A673 (cell line): Measurements from ENCODE around the genes MORN2 and TMEM178A.

DNA sequence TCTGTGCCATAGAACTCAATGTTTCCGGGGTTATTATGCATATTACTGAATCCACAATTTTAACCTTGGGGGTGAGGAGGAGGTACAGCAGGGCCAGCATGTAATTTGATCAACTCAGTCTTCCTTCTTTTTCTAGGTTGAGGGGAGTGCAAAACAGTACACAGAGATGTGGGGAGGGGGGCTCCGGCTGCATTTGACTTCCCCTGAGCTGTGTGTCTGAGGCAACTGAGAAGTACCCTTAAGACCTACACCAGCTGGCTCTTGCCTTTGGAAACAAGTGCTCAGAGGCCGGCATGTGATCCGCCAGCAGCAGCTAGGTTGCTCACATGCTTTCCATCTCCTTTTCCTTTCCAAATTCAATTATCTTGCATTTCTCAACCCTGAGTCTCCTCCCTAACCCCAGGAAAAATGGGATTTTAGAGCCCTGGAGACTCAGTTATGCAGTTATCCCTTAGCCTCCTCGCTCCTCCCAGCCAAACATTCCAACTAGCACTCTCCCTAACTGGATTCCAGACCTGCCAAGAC lies 102.9 kb downstream of the HNRNPLL start:
- PRO-cap, result no peak

GRCh38 chr2:38533742-38534135 lies 69.0 kb downstream of the HNRNPLL start:
- PRO-cap, result no peak

- PRO-cap, result no peak
Observed at GRCh38 chr2:38547602-38548303, 55.0 kb downstream of the HNRNPLL start.

GRCh38 chr2:38585570-38585943 lies 17.2 kb downstream of the HNRNPLL start:
- PRO-cap, result no peak

- PRO-cap, result no peak
Observed at GRCh38 chr2:38611428-38611921, 8.7 kb upstream of the HNRNPLL start.

DNA sequence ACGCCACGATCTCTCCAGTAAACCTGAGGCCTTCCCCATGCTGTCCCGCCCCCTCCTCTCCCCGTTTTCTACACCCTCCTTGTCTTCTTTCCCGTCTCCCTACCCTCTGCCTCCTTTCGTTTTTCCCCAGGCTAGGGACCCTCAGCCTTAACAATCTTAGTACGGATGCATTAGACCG lies 263 bp upstream of the SRSF7 start:
- PRO-cap, result bidirectional peak, plus-strand start at position 89 of the sequence, minus-strand start outside the sequence

GRCh38 chr2:38875561-38876623 lies at the start of gene MORN2:
TSS of gene MORN2 (plus strand) at chr2:38875976.
- PRO-cap, result bidirectional peak, plus-strand start at chr2:38875976, minus-strand start at chr2:38875934

GRCh38 chr2:39066440-39067055 lies 54.3 kb downstream of the SOS1 start:
- PRO-cap, result no peak

- PRO-cap, result no peak
Observed at GRCh38 chr2:39099947-39100293, 20.9 kb downstream of the SOS1 start.

DNA sequence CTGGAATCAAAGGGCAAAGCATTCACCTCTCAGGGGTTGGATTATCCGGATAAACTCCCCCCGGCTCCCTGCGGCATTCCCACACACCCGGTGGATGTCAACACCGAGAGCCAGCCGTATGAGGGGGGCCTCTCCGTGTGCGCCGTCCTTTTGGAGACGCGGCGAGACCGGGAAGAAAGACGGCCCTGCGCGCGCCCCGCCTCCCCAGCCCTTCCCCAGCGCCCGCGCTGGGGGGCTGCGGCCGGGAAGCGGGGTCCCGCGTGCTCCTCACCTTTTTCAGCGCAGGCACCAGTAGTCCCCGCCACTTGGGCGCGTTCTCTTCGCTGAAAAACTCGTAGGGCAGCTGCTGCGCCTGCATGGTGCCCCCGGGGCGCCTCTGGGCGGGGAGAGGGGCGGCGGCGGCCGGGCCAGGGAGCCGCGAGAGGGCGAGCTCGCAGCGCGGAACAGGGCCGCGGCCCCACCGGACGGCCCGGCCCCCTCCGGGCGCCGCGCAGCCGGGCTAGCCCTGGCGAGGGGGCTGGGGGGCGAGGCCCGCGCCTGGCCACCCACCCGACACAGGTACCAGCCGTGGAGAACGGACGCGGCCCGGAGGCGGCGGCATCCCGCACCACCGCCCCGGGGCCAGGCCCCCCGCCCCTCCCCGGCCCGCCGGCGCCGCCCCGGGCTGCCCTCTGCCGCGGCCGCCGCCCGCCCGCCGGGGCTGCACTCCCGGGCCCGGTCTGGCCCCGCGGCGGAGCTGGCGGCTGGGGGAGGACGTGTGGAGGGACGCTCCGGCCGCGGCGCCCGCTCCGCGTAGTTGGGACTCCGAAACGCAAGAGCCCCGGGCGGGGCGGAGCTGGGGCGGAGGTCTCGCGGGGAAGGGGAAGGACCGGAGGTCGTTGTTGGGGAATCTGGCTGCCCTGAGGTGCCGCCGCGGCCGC lies 526 bp downstream of the SOS1 start:
- PRO-cap, result bidirectional peak, plus-strand start at position 147 of the sequence, minus-strand start at position 152 of the sequence; bidirectional peak, plus-strand start at position 304 of the sequence, minus-strand start at position 178 of the sequence

DNA sequence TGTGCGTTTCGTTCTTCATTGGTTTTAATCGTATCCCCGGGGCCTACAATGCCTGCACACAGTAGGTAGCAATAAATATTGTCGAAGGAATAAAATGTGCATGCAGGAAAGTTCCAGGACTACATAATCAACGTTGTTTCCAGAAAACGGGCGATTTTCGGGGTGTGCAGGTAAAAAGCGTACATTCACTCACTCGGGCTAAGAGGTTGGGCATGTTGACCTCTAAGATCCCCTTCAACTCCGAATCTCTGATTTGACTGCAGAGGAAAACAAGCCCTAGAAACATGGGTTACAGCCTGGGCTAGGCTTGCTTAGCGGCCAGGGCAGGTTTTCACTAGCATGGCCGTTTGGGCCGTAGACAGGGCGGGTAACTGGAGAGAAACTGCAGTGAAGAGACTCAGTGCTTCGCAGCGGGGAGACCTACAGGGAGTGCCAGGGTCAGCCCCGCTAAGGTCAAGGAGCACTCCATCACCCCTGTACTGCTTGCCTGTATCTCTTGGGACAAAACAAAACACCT lies 2.9 kb upstream of the SOS1 start:
- PRO-cap, result unidirectional peak, plus-strand start at position 340 of the sequence; bidirectional peak, plus-strand start at position 400 of the sequence, minus-strand start at position 373 of the sequence; unidirectional peak, plus-strand start at position 400 of the sequence

GRCh38 chr2:39141061-39141866 lies 20.4 kb upstream of the SOS1 start:
- PRO-cap, result no peak

DNA sequence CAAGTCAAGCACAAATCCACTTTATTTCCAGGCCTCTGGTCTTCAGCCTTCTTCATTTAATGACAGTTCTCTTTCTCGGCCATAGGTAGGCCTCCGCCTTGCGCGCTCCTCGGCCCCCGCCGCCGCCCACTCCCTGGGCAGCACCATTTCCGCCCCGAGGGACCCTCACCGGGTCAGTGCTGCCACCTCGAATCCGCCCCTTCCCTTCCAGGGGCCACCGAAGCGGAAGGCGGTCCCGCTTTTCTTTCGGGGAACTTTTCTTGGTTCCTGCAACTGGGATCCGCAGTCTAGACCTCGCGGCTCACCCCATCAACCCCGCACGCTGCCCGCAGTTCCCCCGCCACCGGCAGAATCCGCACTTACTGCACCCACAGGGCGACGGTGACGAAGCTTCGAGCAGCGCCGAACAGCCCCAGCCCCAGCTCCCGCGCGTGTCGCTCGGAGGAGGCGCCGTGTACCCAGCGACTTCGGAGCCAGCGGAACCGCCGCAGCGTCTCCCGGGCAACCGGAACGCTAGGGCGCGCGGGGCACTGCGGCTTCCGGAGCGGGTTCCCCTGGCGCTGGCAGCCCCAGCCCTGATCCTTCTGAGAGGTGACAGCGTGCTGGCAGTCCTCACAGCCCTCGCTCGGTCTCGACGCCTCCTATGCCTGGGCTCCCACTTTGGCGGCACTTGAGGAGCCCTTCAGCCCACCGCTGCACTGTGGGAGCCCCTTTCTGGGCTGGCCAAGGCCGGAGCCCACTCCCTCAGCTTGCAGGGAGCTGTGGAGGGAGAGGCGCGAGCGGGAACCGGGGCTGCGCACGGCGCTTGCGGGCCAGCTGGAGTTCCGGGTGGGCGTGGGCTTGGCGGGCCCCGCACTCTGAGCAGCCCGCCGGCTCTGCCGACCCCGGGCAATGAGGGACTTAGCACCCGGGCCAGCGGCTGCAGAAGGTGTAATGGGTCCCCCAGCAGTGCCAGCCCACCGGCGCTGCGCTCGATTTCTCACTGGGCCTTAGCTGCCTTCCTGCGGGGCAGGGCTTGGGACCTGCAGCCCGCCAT lies 123.0 kb upstream of the SOS1 start:
- PRO-cap, result no peak

- PRO-cap, result bidirectional peak, plus-strand start at chr2:39245119, minus-strand start at chr2:39244950
Observed at GRCh38 chr2:39244840-39245321, 124.0 kb upstream of the SOS1 start.

GRCh38 chr2:39665775-39666688 lies at the start of gene TMEM178A:
TSS of gene TMEM178A (plus strand) at chr2:39665917.
- PRO-cap, result no peak

DNA sequence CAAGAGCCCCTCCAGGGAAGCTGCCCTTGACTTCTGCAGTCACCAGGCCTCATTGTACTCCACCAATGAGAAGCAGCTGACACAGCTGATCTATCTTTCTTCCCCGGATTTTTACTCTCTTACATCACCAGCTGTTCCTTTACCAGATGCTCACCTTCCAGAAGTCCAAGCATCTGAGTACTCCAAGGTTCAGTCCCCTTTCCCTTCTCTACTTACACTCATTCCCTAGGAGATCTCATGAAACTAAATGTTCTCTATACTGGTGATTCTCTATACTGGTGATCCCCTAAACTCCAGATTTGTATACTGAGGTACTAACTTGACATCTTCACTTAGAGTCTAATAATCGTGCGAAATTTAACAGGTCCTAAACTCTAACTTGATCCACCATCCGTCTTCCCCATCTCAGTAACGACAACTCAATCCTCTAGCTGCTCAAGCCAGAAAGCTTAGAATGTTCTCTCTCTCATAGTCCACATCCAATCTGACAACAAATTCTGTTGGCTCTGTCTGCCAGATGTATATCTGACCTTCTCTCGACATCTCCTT lies 25.7 kb downstream of the THUMPD2 start:
- PRO-cap, result no peak

DNA sequence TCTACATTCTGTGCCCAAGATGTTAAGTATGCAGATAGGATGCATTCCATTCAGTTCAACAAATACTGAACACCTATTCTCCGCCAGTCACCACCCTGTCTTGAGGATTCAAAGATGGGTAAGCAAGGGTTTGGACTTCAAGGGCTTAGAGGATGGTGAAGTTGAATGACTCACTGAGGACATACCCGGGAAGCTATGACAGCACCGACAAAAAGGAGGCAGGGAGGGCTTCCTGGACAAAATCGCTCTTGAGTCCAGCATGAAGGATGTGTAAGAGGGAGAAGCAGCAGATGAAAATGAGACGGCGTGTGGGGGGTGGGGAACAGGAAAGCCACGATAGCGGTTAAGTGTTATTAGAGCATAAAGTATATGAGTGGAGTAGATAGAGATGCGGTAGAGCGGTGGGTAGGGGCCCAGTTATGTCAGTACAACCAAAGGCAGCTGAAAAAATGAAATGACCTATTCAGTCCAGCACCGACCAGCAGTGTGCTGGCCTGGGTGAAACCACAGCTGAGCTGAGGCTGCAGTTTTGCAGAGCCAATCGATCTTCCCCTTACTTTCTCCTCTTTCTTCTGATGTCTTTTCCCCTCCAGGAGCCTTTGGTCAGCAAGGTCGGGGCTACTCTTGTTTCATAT lies 1.8 kb upstream of the THUMPD2 start:
- PRO-cap, result no peak

- PRO-cap, result no peak
Observed at GRCh38 chr2:40238163-40238835, 213.6 kb downstream of the SLC8A1 start.

- PRO-cap, result no peak
Observed at GRCh38 chr2:40304858-40305468, 146.9 kb downstream of the SLC8A1 start.

DNA sequence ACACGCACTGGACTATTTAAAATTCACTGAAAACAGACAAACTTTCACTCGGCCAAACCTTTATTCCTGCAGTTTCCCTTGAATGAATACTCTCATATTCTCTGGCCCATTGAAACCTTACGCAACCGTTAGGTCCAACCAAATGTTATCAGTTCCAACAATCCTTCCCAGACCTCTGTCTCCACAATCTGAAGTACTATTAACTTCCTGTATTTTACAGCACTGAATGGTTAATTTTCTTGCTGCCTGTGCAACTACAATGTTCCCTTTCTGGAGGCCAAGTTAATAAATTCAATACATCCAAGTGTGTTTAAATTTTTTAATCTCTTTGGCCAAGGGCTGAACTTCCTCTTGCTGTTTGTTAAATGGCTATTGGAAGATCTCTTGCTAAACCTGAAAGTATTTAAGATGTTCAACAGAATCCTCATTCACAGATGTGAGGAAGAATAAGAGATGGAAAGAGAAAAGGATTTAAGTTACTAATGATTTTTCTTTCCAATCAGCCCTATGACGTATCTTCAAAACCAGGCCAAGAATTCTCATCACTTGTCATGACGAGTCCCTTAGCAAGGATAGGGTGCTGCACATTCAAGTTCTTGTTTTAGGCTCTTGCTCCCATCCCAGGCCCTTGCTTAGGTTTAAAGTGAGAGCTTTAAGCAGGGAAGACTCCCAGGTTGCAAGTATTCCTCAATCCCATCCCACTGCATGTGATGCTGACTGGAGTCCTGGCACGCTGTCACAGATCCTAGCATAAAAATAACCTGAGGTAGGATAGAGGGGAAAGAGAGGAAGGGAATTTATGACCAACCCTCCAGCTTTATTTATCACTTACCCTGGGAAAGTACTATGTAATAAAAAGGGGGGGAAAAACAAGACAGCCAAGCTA lies 122.5 kb downstream of the SLC8A1 start:
- PRO-cap, result no peak